GM12891 (cell line): Measurements from ENCODE around the gene AMPH.

DNA sequence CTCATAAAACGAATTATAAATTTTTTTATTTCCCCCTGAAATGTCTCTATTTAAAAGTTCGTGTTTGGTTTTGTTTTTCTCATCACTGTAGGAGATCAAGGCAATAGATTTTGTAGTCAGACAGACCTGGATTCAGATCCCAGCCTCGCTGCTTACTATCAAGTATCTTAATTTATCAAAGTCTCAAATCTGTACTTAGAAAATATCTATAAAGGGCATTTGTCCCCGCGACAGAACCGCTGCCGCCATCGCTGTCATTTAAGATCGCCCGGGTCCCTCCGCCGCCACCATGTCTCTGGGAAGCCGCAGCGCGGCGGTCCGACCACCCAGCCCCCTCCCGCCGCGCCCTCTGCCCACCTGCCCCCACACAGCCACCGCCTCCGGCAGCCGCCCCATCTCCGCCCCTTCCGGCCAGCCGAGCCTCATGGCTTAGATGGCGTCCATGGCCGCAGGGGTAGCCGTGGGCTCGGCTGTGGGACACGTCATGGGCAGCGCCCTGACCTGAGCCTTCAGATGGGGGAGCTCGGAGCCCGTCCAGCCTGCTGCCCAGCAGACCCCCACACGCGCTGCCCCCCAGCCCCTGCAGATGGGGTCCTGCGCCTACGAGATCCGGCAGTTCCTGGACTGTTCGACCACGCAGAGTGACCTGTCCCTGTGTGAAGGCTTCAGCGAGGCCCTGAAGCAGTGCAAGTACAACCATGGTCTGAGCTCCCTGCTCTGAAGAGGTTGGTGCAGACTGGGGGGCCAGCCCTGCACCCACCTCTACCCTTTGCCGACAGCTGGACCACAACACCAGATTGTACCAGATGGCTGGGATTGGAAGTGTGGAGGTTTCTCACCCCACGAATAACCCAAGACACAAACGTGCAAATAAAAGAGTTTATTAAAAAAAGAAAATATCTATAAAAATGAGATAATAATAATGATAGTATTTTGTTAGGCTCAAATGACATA, 133.3 kb downstream of the STARD3NL start:
- RRBS = no CpG with 5 or more reads among the region's 45 CpGs

GRCh38 chr7:38318557-38319454, 140.8 kb downstream of the STARD3NL start:
- RRBS = no CpG with 5 or more reads among the region's 8 CpGs

GRCh38 chr7:38345439-38346248, 167.6 kb downstream of the STARD3NL start:
- RRBS = no CpG with 5 or more reads among the region's 6 CpGs

DNA sequence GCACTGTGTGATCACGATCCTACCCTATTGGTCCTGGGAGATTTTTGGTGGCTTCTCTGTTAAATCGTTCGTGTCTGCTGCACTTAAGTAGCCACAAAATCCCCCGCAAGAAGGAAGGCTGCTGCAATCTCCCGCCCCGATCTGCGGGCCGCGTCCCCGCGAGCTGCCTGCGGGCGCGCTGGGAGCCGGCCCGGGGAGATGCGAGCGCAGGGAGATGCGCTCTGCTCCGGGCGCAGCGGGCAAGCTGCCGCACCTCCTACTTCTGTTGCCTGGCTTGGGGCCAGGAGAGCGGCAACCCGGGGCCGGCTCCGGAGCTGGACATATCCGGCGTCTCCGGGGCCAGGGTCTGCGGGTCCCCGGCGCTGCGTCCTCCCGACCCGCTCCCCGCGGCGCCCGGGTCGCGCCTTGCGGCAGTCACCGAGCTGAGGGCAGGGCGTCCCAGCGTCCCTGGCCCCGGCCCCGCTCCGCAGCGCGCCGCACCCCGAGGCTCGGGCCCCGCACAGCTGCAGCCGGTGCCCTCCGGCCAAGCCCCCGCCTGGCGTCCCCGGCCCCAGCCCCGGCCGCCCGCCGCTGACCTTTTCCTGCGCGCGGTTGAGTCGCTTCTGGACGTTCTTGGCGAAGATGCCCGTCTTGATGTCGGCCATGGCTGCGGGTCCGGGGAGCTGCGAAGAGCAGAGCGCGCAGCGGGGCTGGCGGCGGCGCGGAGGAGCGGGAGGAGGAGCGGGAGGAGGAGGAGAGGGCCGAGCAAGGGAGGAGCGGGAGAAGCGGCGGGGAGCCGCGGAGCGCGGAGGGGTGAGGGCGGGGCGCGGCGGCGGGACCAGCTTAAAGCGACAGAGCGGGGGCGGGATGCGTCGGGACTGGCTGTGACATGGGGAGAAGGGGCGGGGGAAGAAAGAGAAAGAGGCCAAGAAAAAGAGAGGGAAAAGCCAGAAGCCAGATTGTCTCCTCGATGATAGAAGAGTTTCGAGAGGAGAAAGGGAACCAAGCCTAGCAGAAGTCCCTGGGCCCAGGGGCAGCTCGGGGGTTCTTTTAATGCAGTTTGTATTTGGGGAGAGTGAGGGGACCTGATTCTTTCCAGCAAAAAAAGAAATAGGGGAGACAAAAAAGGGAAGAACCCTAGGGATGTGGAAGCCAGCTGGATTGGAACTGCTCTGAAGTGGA, at the start of gene AMPH:
Gene AMPH (minus strand): TSS at position 666 of the 1,161 bp plus-strand sequence.
- RRBS = 2% methylated on average over 35 of the region's 106 CpGs

GRCh38 chr7:39633697-39634780, 10.7 kb downstream of the RALA start:
- RRBS = no CpG with 5 or more reads among the region's 3 CpGs

- RRBS = no CpG with 5 or more reads among the region's 11 CpGs
These were observed 98.7 kb downstream of the RALA start for GRCh38 chr7:39722045-39722515.

GRCh38 chr7:39760137-39760490, 136.7 kb downstream of the RALA start:
- RRBS = no CpG with 5 or more reads among the region's 7 CpGs

- RRBS = no CpG with 5 or more reads among the region's 1 CpG
These were observed 21.8 kb downstream of the CDK13 start for GRCh38 chr7:39971901-39972178.

DNA sequence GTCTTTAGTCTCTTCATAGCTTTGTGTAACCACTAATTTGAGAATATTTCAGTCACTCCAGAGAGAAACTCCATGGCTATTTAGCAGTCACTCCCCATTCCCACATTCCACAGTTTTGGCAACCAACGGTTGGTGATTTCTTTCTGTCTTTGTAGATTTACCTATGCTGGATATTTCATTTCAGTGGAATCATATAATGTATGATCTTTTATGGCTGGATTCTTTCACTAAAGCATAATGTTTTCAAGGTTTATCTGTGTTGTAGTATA, 22.3 kb downstream of the CDK13 start:
- RRBS = no CpG with 5 or more reads among the region's 1 CpG

DNA sequence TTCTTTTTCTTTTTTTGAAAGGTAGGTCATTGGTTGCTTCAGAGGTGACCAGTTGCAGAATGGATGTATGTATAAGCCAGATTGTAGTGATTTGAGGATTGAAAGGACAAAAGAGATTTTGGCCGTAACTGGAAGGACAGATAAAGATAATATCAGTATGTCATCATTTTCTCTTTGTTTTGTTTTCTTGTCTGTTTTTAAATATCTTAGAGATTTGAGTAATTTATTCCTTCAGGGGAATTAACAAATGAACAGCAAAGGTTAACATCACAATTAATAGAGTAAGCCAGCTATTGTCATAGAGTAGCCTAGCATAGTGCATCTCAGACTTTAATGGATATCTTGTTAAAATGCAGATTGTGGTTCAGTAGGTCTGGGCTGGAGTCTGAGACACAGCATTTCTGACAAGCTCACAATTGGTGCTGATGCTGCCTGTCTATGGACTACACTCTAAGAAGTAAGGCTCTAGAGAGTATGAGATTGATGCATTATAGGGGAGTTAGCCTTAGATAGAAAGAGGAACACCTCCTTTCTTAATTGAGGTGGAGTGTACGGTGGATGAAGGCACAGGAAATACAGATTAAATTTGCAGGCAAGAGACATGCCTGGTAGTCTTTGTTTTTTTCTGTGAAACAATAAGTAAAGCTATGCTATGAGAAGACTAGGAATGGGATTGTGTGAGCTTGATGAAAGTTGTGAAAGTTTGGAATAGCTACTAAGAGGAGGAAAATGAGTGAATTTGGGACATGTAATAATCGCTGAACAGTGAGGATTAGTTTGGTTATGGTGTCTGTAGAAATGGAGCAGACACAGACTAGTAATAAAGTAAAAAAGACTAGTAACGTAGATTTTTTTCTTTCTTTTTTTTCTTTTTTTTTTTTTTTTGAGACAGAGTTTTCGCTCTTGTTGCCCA, 28.5 kb downstream of the CDK13 start:
- RRBS = no CpG with 5 or more reads among the region's 5 CpGs

DNA sequence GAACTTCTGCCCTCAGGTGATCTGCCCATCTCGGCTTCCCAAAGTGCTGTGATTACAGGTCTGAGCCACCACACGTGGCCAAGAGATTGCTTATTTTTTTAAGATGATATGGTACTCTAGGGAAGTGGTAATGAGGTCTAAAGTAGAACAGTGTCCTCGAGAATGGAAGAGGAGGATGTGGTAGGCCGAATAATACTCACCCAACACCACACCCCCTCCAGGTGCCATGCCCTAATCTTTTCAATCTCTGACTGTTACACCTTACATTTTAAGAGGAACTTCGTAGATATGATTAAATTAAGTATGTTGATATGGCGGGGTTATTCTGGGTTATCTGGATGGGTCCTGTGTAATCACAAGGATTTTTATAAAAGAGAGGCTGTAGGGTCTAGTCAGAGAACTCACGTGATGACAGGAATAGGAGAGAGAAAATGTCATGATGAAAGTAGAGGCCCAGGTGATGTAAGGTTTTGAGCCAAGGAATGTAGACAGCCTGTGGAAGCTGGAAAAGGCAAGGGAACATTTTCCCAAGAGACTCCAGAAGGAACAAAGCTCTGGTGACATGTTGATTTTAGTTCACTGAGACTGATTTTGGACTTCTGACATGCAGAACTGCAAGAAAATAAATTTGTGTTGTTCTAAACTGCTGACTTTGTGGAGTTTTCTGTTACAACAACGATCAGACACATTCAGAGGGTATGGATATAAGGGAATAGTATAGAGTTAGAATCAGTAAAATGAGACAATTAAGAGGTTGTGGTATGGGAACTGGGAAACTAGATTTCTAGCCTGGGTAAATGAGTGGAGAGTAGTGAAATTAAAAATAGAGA, 29.6 kb downstream of the CDK13 start:
- RRBS = no CpG with 5 or more reads among the region's 8 CpGs

DNA sequence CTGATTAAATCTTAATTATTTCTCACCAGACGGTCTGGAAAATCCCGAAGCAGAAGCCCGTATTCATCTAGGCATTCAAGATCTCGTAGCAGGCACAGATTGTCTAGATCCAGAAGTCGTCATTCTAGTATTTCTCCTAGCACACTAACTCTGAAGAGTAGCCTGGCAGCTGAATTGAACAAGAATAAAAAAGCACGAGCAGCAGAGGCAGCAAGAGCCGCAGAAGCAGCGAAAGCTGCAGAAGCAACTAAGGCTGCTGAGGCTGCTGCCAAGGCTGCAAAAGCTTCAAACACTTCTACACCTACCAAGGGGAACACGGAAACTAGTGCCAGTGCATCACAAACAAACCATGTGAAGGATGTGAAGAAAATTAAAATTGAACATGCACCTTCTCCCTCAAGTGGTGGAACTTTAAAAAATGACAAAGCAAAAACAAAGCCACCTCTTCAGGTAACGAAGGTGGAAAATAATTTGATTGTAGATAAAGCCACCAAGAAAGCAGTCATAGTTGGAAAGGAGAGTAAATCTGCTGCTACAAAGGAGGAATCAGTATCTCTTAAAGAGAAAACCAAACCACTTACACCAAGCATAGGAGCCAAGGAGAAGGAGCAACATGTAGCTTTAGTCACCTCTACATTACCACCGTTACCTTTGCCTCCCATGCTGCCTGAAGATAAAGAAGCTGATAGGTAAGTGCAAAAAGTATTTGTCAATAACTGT, 37.7 kb downstream of the CDK13 start:
- RRBS = no CpG with 5 or more reads among the region's 11 CpGs

GRCh38 chr7:40014678-40015573, 64.9 kb downstream of the CDK13 start:
- RRBS = no CpG with 5 or more reads among the region's 3 CpGs

DNA sequence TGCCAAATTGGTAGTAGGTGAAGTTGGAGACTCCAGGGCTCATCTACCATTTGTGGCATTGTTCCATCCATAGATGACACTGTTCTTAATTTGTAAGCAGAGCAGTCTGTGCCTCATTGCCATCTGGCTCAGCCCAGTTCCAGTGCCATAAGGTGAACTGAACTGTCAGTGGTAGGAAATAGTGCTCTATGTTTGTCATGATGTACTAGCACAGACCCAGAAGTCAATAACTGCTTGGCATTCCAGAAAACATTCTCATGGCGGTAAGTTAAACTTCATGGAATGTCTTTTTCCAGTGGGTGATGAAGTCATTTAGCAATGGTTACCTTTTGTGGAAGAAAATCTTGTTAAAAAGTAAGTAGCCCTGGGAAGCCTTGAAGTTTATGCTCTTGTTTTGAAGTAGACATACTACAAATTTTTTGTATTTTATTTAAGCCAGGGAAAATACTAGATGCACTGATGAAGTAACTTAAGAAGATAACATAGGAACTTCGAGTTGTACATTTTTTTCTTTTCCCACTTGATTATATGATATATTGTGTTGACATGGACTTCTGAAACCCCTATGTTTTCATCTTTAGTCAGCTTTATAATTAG, 302.8 kb downstream of the SUGCT start:
- RRBS = no CpG with 5 or more reads among the region's 2 CpGs

GRCh38 chr7:40546928-40547548, 412.2 kb downstream of the SUGCT start:
- RRBS = no CpG with 5 or more reads among the region's 3 CpGs

- RRBS = no CpG with 5 or more reads among the region's 8 CpGs
These were observed 237.4 kb downstream of the INHBA start for GRCh38 chr7:41465306-41466164.

DNA sequence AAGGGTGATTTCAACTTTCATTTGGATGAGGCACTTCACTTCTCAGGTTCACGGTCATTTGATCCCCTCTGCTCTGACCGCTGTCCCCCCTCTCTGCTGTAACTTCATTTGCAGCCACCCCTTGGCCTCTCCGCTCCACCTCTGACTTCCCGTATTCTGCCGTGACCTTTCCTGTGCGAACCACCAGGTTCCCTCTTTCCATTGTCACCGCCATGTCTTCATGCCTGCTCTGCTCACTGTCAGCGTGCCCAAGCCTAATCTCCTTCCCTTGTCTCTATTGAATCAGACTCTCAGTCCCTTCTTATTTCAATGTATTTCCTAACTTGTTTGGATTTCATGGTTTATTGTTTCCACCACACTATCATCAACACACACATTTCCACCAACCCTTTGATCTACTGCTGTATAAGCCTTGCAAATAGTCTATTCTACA, 29.9 kb upstream of the INHBA start:
- RRBS = no CpG with 5 or more reads among the region's 8 CpGs

GRCh38 chr7:41733196-41733541, 30.3 kb upstream of the INHBA start:
- RRBS = no CpG with 5 or more reads among the region's 2 CpGs

GRCh38 chr7:42263778-42264561, 27.0 kb upstream of the GLI3 start:
- RRBS = no CpG with 5 or more reads among the region's 8 CpGs

DNA sequence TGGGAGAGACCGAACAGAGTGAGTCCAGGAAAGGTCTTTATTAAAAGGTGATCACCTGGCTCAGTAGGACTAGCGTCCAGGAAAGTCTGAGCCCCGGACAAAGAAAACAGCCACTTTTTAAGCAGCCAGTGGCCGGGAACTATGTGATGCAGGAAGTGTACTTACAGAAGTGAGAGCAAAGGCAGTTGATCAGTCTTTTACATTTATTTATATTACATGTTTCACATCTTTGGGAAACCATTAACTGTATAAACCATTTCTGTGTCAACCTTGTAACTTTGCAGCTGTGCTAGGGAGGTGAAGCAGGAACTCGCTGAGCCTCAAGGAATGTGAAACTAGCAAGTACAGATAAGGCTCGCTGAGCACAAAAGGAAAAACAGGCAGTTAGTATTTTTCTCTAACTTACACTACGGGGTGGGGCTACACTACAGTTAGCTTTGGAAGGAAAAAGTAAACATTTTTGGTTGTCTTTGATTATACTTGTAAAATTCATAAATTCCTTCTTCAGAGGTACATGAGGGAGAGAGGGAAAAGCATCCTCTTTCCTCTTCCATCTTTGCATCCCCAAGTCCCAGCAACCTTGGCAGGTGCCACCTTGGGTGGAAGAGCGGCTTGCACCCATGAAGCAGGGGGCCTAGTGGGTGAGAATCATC, 39.8 kb upstream of the HECW1 start:
- RRBS = no CpG with 5 or more reads among the region's 8 CpGs